Tibial nerve (tissue), 3 donors: Measurements from ENCODE around the genes SIDT1, NAA50 and ZNF80.

DNA sequence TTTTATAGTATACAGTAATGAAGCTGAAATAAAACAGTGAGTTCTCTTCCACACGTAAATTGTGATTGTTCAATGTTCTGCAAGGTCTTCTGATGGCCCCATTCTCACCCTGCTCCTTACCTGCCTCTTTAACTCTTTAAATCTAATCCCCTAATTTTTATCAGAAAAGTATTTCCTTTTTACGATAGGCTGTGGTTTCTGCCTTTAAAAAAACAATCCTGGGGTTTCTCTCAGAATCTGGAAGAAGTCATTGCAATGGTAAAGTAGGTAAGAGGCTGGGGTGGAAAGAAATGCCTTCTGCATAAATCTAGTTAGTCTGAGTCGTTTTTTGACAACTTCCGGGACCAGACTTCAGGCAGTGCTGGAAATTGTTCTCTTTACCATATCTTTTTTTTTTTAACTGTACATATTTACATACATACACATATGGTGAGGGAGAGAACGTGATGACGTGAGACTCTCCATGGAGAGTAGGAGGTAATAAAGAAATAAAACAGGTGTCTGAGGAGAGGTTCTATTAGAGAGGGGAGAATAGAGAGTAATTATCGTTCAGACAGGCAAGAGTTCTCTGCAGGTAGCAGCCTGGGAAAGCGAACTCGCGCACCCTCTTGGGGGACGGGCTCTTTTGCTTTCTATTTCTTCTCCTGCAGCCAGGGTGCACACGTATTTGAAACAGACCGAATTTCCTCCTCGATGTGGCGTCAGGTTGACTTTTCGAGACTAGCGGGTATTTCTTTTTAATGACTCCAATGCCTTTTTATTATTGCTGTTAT is at the start of gene SIDT1:
SIDT1 (plus strand) TSS at position 664 of the 773 bp plus-strand sequence.
- PRO-cap: no peak
- RAMPAGE, long total RNA, 3 experiments: no peak in any of the 3 experiments

DNA sequence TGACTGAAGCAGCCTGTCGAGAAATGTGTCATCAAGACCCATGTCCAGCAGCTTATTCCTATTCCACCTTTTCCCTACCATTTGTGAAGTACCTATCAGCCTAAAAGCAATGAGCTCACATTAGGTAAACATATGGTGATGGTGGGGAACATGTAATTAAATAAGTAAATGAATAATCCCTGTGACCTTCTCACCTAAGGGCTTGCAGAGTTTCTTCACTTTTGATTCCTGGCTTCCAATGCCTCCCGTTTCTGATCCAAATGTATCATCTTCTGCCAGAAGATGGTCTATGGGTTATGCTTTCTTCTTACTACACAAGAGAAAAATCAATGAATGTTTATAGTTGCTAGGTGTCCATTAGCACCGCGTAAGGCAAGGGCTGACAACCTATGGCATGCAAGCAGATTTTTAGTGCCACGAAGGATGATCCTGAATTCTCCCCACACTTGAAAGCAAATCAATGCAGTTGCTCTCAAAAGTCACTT is 19.3 kb downstream of the USF3 start:
- PRO-cap: no peak
- RAMPAGE, long total RNA, 3 experiments: no peak in any of the 3 experiments

- PRO-cap: bidirectional peak, plus-strand start at chr3:113696813, minus-strand start at chr3:113696664
- RAMPAGE, long total RNA, 3 experiments: no peak in any of the 3 experiments
Measured at GRCh38 chr3:113696737-113697074, 264 bp upstream of the USF3 start.

DNA sequence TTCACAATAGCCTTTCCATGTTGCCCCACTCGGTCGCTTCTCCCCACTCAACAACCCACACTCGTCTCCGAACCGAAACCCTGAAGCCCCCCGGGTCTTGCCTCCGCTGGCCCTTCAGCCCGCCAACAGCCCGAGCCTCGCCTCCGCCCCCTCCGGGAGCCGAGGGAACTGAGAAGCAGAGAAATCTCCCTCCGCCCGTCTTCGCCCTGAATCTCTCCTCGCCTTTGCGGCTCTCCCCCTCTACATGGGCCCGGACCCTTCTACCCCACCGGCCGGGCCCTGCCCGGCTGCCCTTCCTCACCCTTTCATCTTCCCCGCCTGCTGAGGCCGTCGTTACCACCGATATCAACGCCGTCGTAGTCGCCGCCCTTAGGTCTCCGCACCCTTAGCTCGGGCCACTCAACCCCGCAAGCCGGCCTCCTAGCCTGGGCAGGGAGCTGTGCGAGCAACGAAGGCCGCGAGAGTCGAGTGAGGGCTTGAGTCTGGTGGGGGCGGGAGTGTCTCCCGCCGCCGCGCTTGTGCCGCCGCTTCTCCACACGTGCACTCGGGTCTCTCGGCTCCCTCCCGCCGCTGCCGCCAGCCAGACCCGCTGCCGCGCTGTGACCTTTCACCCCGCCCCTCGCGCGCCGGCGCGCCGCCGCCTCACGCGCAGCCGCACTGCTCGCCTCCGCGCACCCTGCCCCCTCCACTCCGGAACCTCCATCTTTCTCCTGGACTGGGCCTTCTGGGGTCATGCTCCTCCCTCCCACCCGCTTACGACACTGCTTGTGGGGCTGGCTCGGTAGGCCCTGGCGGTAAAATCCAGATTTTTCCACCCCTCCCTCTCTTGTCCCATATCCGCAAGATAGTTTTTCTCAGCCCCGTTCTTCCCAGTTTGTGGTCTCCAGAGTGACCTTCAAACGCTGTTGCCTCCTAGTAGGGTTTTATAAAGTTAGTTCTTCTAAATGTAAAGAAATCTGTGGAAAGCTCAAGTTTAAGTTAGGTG is at the start of gene NAA50:
NAA50 (minus strand) TSS at position 609 of the 985 bp plus-strand sequence.
- PRO-cap: bidirectional peak, plus-strand start at position 713 of the sequence, minus-strand start at position 601 of the sequence
- RAMPAGE, long total RNA, 3 experiments: start-site peak on the minus strand in 1 of 3 experiments, centred at position 566 of the sequence, 119 reads per replicate

DNA sequence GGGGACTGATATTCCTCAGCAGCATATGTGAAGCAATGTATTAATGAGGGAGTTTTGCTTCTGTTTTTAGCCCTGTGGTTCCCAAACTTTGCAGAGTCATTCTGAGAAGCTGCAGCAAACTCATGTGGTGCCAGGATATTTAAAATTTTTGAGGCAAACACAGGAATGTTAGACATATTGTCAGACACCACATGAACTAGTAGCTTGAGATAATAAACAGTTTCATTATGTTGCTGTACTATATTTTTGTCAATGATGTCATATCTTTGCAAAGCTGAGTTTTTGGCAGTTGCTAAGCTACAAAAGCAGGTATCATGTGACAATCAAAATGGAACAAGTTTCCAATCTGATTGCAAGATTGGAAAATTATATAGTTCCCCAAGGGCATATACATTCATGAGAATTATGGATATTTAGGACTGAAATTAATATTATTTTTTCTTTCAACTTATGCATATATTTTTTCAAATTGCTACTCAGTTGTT is 36.7 kb downstream of the ATP6V1A start:
- PRO-cap: no peak
- RAMPAGE, long total RNA, 3 experiments: no peak in any of the 3 experiments

GRCh38 chr3:114237483-114237828 is at the start of gene ZNF80:
ZNF80 (minus strand) TSS chr3:114237578.
- PRO-cap: no peak
- RAMPAGE, long total RNA, 3 experiments: no peak in any of the 3 experiments

GRCh38 chr3:114299380-114299912 is 5.6 kb downstream of the TIGIT start:
- PRO-cap: no peak
- RAMPAGE, long total RNA, 3 experiments: no peak in any of the 3 experiments

- PRO-cap: no peak
- RAMPAGE, long total RNA, 3 experiments: no peak in any of the 3 experiments
Measured at GRCh38 chr3:114318363-114318824, 24.6 kb downstream of the TIGIT start.

DNA sequence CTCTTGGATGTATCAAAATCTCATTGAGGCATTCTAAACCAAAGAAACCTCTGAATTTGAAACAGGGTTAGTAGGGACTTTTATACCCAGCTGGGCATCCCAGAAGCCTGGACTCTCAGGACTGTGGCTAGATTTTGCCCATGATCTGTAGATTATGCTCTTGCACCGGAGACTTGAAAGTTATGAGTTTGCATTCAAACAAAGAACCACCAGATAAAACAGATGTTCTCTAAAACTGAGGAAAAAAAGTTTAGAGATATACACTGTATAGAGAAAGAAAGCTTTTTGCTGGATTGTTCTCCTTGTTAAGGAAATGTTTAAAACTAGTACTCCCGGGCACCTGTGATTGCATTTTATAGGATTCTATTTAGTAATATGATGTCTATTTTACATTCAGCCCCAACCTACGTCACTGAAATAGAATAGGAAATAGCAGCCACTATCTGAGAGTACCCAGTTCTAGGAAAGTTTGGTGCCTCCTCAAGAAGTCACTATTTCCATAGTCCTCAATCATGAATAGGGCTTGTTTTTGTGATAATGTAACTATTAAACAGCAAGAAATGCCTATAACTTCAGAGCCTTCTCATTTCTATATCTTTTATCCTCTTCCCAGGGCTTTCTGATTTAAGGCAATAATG is 38.4 kb downstream of the TIGIT start:
- PRO-cap: no peak
- RAMPAGE, long total RNA, 3 experiments: no peak in any of the 3 experiments

DNA sequence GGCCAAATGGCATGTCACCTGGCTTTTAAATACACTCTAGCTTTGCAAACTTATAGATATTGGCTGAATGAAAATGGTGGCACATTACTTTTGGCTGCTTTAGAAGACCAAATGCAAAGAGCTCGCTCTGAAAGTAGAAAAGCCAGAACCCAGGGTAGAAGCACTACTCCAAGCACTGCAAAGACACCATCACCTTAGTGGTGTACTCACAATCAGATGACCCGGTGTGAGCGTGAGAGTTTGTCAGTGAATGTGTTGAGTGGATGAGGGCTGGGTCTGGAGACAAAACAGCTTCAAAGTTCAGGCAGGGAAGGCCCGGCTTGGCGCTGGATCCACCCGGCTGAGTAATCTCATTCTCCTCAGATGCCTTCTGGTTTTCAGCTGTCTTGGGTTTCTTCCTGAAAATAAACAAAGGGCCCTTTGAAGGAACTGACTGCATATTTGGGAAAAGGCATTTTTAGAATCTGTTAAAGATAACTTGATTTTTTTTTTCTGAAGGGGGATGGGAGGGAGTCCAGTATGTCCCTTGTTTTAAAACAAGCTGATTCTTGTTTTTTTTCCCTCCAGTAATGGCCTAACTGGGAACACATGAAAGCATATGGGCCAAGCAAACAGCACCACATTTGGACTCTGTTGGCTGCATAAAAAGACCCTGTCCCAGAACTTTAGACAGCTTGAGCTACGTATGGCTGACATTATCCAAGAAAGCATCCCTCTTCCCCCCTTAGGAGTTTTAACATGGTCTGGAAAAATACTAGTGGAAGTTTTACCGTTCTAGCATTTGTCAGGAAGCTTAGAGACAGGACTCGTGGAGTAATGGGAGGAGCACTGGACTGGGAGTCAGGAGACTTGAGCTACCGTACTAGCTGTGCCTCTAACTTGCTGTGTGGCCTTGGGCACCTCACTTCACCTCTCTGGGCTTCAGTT is 86.4 kb downstream of the TIGIT start:
- PRO-cap: no peak
- RAMPAGE, long total RNA, 3 experiments: no peak in any of the 3 experiments

GRCh38 chr3:114412266-114412978 is 118.6 kb downstream of the TIGIT start:
- PRO-cap: no peak
- RAMPAGE, long total RNA, 3 experiments: no peak in any of the 3 experiments

GRCh38 chr3:114452956-114453472 is 159.2 kb downstream of the TIGIT start:
- PRO-cap: no peak
- RAMPAGE, long total RNA, 3 experiments: no peak in any of the 3 experiments

- PRO-cap: no peak
- RAMPAGE, long total RNA, 3 experiments: start-site peak on the minus strand in 1 of 3 experiments, at chr3:114540177-114540319 at its widest, 13 reads per replicate
Measured at GRCh38 chr3:114539899-114540513, 246.2 kb downstream of the TIGIT start.

GRCh38 chr3:114564952-114566186 is 271.5 kb downstream of the TIGIT start:
- PRO-cap: no peak
- RAMPAGE, long total RNA, 3 experiments: start-site peak on the minus strand in 1 of 3 experiments, at chr3:114565100-114565314 at its widest, 9 reads per replicate

DNA sequence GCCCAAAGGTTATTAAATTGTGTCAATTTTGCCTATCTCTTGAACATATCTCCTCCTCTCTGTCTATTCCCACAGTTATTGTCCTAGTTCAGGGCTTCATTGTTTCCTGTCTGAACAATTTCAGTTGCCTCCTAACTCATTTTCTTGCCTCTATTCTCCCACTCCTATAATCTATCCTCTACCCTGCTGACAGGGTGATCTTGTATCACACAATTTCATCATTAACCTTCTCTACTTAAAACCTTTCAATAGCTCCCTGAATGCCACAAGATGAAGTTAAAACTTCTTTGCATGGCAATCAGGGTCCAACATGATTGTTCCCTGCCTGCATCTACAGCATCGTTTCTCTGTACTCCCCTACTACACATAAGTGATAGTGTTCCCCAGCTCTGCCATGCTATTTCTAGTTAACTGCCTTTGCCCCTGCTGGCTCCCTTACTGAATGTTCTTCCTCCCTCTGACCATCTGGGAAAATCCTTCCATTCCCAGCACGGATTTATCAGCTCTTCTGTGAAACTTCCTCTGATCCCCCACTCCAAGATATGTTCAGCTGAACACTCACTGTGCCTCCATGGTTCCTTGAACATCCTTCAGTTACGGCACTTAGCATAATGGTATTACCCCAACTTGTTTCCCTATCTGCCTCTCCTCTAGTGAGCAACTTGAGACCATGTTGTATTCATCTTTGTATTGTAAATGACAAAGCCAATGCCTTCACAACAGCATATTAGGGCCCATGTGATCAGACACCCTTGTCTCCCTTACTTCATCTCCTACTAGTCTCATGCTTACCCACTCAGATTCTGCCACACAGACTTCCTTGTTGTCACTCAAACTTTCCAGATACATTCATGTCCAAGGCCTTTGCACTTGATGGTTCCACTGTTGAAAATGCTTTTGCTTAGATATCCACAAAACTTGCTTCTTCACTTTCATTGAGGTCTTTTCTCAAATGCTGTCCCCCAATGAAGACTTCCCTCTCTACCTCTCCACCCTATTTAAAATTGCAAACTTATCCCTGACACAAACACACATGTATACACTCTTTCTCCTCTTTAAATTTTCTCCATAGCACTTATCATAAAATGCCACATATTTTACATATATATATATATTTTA is 323.4 kb downstream of the TIGIT start:
- PRO-cap: no peak
- RAMPAGE, long total RNA, 3 experiments: no peak in any of the 3 experiments

DNA sequence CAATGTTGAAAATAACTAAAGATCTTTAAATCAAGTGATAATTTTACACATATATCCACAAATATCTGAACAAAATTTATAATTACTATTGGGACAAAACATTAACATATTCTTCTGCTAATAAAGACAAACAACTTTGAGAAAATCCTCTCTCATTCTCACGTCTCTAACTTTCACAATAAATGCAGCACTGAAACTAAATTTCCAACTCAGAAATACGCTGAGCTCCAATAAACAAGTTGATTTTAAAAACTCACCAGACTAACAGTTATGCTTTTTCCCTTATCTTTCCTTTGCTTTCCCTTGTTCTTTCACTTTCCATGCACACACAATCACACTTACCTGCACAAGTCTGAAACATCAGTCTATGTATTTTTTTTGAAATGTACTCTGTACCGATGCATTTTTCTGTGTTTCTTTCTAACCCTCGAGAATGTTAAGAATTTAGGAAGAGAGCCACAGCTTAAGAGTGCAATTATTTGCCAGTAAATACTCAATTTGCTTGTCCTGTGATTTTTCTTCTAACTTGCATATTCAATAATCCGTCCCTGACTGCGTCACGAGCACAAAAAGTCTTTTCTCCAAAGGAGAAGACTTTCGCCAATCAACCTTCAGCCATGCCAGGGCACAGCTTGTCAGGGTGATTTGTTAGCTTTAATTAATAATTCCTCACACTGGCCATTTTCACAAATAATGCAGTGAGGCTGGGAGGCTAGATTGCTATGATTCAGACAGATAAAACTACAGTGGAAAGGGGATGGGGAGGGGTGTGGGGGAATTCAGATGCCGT is 388.3 kb downstream of the ZBTB20 start:
- PRO-cap: no peak
- RAMPAGE, long total RNA, 3 experiments: no peak in any of the 3 experiments

- PRO-cap: no peak
- RAMPAGE, long total RNA, 3 experiments: no peak in any of the 3 experiments
Measured at GRCh38 chr3:114759405-114759686, 387.7 kb downstream of the ZBTB20 start.

- PRO-cap: no peak
- RAMPAGE, long total RNA, 3 experiments: no peak in any of the 3 experiments
Measured at GRCh38 chr3:115145483-115145887, 1.6 kb downstream of the ZBTB20 start.

GRCh38 chr3:115148606-115148930 is 1.5 kb upstream of the ZBTB20 start:
- PRO-cap: no peak
- RAMPAGE, long total RNA, 3 experiments: no peak in any of the 3 experiments

GRCh38 chr3:117399354-117399756 is 954.1 kb upstream of the LSAMP start:
- PRO-cap: no peak
- RAMPAGE, long total RNA, 3 experiments: no peak in any of the 3 experiments